Endometrial microvascular endothelial cells (primary cell): ENCODE measurements around a stretch of chr11.

DNA sequence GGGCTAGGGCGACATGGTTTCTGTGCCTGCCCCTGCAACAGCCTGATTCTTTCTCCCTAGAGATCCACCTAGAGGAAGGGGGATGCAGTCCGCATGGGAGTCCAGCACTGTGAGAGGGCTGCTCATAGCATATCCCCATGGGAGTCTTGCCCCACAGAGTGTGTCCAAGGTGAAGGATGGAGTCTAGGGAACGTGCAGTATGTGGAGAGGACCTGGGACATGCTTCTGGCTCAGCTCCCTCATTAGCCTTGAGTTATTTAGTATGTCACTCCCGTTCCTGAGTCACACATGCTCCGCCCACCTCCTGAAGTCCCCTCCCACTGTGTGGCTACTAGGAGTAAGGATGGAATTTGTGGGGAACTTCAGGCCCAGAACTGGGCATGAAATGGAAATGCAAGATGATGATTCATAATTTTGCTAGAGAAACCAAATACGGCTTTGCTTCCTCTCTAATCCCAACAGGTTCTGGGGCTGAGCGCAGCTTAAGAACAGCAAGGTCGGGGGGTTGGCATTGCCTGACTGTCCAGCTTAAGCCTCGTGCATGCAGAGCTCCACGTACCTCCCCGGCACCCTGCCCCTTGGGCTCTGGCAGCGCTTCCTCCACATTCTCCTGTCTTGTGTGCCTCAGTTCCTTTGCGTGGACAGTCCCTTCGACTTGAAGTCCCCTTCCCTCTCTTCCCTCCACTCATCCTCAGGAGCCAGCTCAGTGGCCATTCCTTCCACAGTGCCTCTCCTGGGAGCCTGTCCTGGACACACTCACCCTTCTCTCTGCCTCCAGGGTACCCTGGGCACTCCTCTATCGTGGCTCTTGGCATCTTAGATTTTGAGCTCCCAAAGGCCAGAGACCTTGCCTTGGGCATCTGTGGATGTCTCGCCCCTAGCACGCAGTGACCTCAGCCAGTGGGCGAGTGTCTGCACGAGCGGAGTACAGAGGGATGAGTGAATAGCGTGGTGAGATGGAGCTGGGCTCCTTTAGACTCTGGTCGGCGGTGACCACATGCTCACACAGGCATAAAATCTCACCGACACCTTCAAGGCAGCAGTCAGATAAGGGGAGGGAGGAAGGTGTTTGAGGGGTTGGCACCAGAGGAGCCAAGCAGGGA is 35.3 kb downstream of the GRIK4 start:
- RAMPAGE, long total RNA: no peak

DNA sequence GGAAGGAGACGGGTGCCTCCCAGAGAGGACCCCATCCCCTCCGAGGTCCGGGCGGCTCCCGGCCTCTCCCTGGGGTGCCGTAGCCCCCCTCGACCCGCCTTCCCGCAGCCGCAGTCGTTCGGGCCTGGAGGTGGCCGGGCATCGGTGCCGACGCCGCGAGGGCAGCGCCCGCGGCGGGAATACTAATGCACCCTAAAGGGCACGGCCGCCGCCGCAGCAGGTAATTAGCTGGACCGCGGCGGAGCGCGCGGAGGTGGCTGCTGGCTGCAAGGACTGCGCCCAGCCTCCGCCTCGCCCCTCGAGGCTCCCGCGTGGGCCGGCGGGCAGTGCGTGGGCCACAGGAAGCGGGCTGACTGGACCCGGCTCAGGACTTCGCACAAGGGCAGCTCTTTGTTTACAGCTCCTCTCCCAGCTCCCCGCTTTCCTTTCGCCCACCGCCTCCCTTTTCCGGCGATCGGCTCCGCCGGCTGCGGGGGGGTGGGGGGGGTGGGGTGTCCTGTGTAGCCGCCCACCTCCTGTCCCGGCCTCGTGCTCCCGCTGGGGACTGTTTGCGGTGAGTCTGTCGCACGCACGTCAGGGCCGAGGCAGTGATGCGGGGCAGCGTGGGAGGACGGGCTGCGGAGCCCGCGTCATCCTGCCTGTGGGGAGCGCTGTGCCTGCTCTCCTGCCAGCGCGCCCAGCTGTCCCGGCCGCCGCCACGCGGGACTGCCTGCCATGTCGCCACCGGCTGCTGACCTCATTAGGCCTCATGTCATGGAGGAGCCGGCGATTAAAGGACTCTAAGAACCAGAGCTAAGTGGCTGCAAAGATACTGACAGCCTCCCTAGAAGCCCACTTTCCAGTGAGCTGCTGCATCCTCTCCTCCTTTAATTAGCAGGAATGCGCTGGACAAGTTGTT is 53.2 kb downstream of the GRIK4 start:
- RAMPAGE, long total RNA: no peak

- RAMPAGE, long total RNA: no peak
Observed at GRCh38 chr11:121337603-121338445, 45.3 kb downstream of the SC5D start.

- RAMPAGE, long total RNA: no peak
Observed at GRCh38 chr11:121430180-121430791, 21.8 kb upstream of the SORL1 start.

GRCh38 chr11:121449018-121450005 is 2.8 kb upstream of the SORL1 start:
- RAMPAGE, long total RNA: no peak

- RAMPAGE, long total RNA: no peak
Observed at GRCh38 chr11:121536685-121537521, 84.8 kb downstream of the SORL1 start.

DNA sequence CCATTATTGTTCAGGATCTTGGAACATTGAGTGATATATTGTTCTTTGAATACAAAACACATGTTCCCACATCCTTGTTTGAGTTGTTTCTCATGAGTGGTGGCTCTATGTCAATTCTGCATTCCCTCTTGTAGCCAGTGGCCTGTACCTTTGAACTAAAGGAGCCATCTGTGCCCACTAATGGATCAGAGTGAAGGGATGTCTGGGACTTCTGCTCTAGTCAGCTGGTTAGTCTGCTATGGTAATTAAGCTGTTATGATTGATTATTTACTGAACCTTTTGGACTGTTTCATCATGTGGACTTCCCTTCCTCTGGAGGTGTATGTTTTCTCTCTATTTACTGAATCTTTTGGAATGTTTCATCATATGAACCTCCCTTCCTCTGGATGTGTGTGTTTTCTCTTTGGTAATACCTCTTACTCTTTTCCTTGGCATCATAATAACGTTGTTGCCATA is 112.8 kb downstream of the SORL1 start:
- RAMPAGE, long total RNA: no peak

- RAMPAGE, long total RNA: no peak
Observed at GRCh38 chr11:121589768-121590988, 138.1 kb downstream of the SORL1 start.

DNA sequence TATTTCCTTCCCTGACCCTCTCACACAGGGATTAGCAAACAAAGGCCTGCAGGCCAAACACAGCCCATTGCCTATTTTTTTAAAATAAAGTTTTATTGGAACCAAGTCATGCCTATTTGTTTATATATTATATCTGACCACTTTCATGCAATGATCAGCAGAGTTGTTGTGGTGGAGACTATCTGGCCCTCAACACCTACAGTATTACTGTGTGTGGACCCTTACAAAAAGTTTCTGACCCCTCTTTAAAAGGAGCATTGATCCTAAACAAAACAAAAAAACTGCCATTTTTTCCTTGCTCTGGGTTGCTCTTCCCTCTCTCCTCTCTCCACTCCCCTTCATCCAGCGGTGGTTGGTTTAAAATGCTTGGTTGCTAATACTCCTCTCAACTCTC is 168.0 kb downstream of the SORL1 start:
- RAMPAGE, long total RNA: no peak

DNA sequence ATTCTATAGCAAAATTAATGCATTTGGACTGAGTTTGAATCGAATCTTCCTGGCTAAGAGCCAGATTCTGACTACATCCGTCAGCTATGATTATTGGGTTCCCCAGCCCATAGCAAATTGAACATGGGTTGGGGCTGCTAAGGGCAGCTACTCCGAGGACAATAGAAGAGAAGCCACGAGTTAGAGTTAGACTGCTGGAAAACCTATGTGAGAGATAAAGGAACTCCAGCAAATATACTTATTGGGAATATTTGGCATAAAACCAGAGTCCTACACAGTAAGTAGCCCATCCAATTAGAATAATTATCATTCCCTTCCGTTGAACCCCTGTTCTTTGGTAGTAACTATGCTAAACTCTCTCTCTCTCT is 183.0 kb downstream of the SORL1 start:
- RAMPAGE, long total RNA: no peak

- RAMPAGE, long total RNA: no peak
Observed at GRCh38 chr11:121655331-121656209, 203.5 kb downstream of the SORL1 start.

DNA sequence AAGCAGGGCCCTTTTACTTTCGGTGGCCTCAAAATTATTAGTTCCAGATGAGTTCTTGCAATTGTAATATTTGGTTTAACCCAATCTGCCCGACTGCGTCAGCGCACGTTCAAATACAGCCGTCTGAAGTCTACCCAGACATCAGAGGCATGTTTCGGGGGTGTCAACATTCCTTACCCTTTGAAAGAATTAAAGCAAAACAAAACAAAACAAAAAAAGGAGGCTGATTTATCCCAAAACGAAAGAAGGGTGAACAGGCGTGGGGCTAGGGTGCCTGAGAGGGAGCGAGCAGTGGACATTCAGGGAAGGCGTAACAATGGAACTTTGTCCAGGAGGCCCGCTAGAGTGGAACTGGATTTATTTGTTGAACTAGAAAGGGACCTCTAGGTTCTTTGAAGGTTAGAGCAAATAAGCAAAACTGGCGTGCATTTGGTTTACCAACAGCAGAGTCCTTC is 204.1 kb downstream of the SORL1 start:
- RAMPAGE, long total RNA: no peak

GRCh38 chr11:121671025-121672233 is 219.3 kb downstream of the SORL1 start:
- RAMPAGE, long total RNA: no peak

- RAMPAGE, long total RNA: no peak
Observed at GRCh38 chr11:121689222-121689745, 237.2 kb downstream of the SORL1 start.

GRCh38 chr11:121827145-121827345 is 289.0 kb downstream of the BLID start:
- RAMPAGE, long total RNA: no peak

- RAMPAGE, long total RNA: no peak
Observed at GRCh38 chr11:121932131-121932419, 183.9 kb downstream of the BLID start.

- RAMPAGE, long total RNA: no peak
Observed at GRCh38 chr11:122095845-122096432, 20.1 kb downstream of the BLID start.

GRCh38 chr11:122157484-122157911 is 41.5 kb upstream of the BLID start:
- RAMPAGE, long total RNA: no peak

DNA sequence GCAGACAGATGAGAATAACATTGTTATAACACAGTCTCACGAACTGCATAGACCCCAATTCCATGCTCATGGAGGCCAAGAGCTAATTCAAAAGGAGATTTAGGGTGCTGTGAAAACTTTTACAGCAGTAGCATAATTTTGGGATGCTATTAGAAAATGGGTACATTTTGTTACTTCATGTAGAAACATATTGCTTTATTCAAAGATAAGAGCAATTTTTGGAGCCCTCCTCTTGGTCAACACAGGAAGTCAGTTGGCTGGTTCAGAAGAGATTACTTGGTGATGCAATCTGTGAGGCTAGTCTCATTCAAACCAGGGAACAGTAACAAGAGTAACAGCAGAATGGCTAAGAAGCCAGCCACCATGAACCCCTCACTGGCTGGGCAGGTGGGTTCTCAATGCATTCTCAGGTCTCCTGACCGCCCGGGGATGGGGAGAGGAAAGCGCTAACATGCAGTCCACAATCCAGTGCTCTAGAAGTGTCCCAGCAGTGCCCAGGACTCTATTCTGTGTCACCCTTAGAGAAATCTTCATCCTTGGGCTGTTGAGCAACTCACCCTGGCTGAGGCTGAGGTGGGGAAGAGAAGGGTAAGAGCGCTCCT is 262.3 kb upstream of the UBASH3B start:
- RAMPAGE, long total RNA: no peak

DNA sequence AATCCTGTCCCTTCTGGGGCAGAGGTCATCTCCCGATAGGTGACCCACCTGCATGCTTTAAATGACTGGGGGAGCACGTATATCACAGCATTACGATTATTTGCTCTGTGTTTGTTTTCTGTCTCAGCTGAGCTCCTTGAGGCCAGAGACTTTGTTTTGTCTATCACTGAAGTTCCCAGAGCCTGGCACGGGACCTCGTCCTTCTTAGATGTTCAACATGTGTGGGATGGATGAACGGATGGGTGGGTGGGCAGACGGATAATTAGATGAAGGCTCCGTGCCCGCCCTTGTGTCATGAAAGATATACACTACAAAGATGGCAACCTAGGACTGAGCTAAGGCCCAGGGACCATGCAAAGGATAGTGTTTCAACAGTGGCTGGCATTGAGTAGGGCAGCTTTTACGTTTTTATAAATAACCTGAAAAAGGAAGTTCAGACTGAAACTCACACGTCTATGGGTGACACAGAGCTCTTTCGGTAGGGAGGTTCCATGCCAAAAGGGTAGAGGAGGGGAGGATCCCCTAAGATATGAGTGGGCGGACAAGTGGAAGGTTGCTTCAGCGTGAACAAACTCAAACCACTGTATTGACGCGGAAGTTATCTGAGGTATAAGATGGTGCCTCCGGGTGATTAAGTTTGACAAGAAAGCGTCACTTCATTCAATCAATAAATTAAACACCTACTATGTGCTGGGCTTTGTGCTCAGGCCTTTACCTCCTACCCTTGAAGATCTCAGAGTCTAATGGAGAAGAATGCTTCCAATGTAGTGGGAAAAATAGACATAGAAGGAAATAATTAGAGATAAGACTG is 90.5 kb downstream of the UBASH3B start:
- RAMPAGE, long total RNA: no peak